ENCODE results near the genes DENND2A, BRAF, SSBP1 and TAS2R5.

DNA sequence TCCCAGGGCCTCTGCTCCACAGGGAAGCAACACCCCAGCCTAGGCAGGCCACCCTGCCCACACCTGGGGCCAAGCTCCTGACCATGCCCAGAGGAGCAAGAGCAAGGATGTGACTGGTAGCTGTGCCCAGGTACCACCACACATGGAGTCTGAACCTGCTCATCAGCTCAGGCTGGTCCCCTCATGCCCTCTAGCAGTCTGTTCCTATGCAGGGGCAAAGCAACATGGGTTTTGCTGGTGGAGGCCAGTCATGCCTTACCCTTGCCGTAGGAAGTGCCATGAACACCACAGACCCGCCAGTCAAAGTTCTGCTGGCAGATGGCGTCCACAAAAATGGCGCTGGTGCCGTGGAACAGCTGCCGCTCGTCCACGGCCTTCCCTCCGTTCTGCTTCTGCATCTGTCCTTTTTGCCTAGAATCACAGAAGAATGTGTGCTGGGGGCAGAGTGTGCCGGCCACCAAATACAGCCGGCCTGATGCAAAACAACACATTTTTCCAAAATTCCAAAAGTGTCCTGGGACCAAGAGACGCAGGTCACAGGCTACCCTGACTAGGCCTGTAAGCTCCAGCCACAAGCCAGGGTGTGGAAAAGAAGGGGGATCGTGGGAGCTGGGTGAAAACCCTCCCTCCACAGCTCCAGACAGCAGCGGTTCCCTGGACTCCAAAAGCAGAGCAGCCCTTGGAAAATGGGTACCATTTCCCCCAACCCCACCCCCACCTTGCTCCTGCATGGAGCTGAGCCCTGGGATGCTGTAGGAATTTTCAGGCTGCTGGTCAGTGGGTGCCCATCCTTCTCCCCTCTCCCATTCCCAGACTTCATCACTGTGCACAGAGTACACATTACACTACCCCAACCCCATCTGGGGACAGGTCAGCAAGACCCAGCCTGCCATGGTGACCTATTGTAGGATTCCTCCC lies 36.6 kb downstream of the PARP12 start:
- PRO-cap = no peak

- PRO-cap = no peak
Observed at GRCh38 chr7:140083933-140084637, 21.3 kb upstream of the PARP12 start.

DNA sequence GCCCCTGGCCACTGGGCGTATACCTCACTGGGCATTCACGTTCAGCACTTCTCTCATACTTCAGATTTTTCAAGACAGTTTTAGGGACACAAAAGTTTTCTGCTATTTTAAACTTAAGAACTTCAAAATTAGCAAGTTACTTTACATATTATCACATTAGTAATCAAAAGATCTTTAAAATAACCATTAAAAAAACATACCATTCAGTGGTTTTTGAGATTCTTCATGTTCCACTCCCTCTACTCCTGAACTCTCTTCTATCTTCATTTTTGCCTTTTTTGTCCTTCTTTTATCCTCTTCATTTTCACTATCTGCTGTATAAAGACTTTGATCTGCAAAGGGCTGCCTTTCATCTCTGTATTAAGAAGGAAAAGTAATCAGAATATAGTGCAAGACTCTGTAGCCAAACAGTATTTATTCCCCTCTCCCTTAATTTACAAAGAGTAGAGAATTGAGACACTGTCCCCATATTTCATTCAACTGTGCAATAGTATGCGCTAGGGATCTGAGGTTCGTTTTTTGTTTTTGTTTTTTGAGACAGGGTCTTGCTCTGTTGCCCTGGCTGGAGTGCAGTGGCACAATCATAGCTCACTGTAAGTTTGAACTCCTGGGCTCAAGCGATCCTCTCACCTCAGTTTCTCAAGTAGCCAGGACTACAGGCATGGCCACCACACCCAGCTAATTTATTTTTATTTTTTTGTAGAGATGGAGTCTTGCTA lies 36.1 kb upstream of the PARP12 start:
- PRO-cap = no peak

GRCh38 chr7:140242262-140243008 lies 65.7 kb upstream of the KDM7A start:
- PRO-cap = no peak

- PRO-cap = no peak
Observed at GRCh38 chr7:140260222-140261012, 83.6 kb upstream of the KDM7A start.

GRCh38 chr7:140637284-140637735 lies 3.3 kb downstream of the DENND2A start:
- PRO-cap = no peak

DNA sequence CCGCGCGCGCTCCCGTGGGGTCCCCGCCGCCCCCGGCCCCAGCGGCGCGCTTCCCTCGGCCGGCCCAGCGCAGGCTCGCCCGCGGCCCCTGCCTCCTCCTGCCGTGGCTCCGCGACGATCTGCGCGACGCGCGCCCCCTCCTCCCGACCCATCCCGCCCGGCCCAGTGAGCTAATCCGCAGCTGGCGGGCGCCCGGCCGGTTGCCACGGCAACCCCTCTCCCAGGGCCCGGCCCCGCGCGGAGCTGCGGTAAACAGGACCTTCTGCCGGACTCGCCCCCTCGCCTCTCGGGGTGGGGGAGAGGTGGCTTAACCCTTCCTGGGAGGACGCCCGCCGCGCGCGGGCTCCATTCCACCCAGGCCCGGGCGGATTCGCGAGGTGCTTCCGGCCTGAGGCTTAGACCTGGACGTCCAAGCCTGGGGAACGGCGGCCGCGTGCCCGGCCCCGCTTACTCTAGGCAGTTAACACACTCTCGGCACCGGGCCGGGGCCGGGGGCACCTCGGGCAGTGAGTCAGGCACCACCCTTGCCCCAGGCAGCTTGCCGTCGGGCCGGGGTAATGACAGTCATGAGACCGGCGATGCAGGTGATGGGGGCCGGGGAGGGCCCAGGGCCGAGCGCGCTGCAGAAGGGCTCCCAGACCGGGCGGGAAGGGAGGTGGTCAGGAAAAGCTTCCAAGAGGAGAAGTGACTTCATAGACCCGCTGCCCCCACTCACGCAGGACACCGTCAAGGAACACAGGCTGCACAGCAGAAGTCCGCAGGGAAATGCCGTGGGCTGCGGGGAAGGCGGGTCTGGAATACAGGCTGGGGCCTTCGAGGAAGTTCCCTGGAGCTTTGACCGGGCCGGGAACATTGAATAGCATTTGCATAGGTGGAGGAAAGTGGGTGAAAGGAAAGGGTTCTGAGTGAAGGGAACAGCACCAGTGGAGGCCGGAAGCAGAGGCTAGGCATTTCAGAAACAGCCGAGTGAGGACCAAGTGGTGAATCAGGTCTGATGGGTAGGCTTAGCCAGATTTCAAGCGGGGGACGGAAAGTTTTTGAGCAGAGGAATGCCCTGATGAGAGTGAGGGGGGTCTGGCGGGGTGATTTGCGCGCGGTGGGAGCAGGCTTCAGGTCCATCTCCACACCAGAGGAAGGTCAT lies at the start of gene DENND2A:
DENND2A (minus strand) TSS at position 123 of the 1,141 bp plus-strand sequence.
- PRO-cap = no peak

GRCh38 chr7:140646919-140647454 lies 6.4 kb upstream of the DENND2A start:
- PRO-cap = no peak

- PRO-cap = no peak
Observed at GRCh38 chr7:140794258-140794712, 97.8 kb downstream of the NDUFB2 start.

GRCh38 chr7:140911131-140911510 lies 13.6 kb downstream of the BRAF start:
- PRO-cap = no peak

GRCh38 chr7:140924870-140925156 lies at the start of gene BRAF:
TSS of gene BRAF (minus strand) at chr7:140924929.
- PRO-cap = bidirectional peak, plus-strand start at chr7:140925085, minus-strand start at chr7:140924912

GRCh38 chr7:141280026-141280745 lies 206.3 kb downstream of the TMEM178B start:
- PRO-cap = no peak

GRCh38 chr7:141661582-141662657 lies 40.0 kb downstream of the DENND11 start:
- PRO-cap = no peak

DNA sequence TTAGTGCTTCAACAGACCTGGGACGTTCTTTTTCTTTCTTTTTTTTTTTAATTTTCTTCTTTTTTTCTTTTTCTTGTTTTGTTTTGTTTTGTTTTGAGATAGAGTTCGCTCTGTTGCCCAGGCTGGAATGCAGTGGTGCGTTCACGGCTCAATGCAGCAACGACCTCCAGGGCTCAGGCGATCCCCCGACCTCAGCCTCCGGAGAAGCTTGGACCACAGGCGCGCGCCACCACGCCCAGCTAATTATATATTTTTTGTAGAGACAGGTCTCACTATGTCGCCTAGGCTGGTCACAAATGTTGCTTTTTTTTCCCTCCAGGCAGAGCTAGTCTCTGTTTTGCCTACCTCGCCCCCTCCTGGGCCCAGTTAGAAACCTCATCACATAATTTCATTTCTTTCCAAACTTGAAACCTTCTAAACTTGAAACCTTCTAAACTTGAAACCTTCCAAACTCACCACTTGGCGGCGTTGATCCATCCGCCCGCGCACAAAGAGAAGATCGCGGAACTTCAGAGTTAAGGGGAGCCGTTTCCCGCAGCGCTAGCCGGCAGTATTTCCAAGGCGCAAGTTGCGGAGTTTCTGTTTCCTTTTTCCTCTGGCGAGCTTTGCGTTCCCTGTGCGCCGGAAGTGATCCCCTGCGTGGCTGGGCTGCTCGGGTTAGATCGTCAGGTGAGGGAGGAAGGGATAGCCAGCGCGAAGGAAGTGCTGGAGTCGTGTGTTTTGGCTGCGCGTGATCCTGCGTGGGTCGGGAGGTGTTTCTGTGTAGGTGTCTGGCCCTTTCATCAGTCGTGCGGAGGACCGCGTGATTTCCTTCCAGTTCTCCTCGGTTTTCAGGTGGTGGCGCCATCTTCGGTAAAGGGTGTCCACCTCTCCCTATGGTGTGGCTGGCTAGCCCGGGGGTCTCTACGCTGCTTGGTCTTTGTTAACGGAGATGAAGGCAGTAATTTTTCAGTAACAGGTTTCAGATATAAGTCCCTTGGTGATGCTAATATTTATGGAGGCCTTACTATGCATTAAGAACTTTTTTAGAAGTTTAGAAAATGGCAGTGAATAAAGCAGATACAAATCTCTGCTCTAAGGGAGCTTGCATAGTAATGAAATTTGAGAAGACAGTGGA lies at the start of gene SSBP1:
SSBP1 (plus strand) TSS at position 617 of the 1,117 bp plus-strand sequence.
- PRO-cap = bidirectional peak, plus-strand start at position 631 of the sequence, minus-strand start at position 297 of the sequence

- PRO-cap = no peak
Observed at GRCh38 chr7:141789950-141790506, at the start of gene TAS2R5. TSS of gene TAS2R5 (plus strand) at chr7:141790217.

- PRO-cap = unidirectional peak, minus-strand start at chr7:141986124
Observed at GRCh38 chr7:141985782-141986376, 9.8 kb upstream of the MGAM start.

DNA sequence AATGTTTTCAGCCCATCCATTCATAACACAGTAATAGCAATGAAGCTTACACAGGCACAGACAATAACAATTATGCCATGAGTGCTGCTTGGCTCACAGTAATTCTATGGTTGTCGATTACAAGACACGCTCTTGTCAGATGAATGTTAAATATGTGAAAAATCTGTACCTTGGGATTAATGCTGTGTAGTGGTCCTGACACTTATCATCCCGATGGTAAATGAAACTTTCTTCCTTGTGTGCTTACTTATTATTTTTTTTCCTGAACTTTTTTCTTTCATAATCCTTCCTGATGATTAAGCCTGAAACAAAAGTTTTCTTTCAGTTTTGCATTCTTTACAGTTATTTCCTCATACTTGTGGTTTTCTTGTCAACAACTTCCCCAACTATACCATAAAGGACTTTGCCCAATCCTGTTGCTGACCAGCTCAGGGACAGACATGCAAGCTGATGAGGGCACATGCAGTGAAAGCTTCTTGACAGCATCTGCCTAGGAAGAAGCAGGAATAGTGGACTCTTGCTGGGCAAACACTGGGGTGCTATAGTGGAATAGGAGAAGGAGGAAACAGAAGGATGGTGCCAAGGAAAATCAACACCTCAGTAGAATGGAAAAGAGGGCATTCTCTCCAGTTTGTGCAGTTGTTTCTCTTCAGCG lies 6.8 kb upstream of the MGAM2 start:
- PRO-cap = bidirectional peak, plus-strand start at position 410 of the sequence, minus-strand start at position 221 of the sequence

GRCh38 chr7:142459715-142460149 lies 201.9 kb upstream of the PRSS58 start:
- PRO-cap = unidirectional peak, plus-strand start at chr7:142459914

DNA sequence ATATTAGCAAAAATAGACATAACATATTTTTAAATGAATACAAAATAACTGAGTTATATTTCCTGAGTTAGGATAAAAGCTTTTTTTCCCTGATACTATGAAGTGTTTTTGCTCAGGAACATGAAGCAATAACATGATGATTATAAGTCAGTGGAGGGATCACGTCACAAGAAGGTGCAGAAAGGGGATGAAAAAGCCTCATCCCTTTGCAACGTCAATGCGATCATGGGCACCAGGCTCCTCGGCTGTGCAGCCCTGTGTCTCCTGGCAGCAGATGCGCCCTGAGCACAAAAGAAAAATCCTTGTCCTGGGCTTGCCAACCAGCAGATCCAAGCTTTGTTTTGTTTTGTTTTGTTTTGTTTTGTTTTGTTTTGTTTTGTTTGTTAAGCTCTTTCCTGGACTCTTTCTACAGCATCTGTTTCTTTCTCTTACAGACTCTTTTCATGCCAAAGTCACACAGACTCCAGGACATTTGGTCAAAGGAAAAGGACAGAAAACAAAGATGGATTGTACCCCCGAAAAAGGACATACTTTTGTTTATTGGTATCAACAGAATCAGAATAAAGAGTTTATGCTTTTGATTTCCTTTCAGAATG lies 103.4 kb upstream of the PRSS1 start:
- PRO-cap = no peak

- PRO-cap = no peak
Observed at GRCh38 chr7:142709813-142710341, 39.4 kb upstream of the PRSS1 start.